ENCODE data around the gene VEGFC.

- RRBS: no CpG with 5 or more reads among the region's 10 CpGs
These were observed 2.4 kb downstream of the HMGB2 start for GRCh38 chr4:173331412-173332581.

DNA sequence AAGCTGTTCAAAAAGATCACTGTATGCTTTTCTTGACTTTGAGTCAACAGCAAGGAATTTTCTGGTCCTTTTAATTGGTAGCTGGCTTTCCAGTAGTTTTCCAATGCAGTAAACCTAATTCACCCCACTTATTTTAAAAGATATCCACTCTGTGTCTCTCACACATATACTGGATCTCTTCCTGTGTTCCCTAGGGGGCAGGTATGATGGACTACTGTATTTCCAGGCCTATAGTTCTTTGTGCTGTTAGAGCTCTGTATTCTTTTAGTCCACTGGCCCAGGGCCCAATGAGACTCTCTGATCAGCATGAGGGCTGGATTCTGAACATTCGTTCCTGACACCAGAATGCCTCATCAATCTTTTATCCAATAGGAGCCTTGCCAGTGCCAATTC is 26.4 kb upstream of the SCRG1 start:
- RRBS: no CpG with 5 or more reads among the region's 1 CpG

- RRBS: no CpG with 5 or more reads among the region's 10 CpGs
These were observed 9.1 kb downstream of the HAND2 start for GRCh38 chr4:173520860-173521450.

GRCh38 chr4:173523072-173523448 is 7.0 kb downstream of the HAND2 start:
- RRBS: no CpG with 5 or more reads among the region's 13 CpGs

- RRBS: no CpG with 5 or more reads among the region's 26 CpGs
These were observed 4.1 kb downstream of the HAND2 start for GRCh38 chr4:173525746-173526510.

DNA sequence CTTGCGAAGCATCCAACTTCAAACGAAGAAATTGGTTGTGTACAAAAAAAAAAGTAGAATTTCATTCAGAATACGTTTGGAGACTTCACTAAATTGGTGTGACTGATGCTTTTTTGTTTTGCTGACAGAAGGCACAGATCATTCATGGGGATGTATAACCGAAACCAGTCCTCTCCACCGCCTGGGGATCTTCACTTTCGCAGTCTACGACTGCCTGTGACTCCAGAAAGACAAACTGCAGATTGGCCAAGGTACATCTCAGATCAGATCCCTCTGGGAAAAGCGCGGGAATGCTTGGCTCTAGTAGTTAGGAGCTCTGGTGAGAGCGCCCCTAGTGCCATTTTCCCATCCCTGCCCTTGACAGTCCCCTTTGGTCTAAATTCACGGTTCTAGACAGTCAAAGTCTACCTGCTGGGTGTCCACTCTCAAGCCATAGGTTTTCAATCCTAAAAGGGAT is 6.7 kb upstream of the HAND2 start:
- RRBS: no CpG with 5 or more reads among the region's 11 CpGs

GRCh38 chr4:173642451-173642945 is 112.5 kb upstream of the HAND2 start:
- RRBS: no CpG with 5 or more reads among the region's 3 CpGs

DNA sequence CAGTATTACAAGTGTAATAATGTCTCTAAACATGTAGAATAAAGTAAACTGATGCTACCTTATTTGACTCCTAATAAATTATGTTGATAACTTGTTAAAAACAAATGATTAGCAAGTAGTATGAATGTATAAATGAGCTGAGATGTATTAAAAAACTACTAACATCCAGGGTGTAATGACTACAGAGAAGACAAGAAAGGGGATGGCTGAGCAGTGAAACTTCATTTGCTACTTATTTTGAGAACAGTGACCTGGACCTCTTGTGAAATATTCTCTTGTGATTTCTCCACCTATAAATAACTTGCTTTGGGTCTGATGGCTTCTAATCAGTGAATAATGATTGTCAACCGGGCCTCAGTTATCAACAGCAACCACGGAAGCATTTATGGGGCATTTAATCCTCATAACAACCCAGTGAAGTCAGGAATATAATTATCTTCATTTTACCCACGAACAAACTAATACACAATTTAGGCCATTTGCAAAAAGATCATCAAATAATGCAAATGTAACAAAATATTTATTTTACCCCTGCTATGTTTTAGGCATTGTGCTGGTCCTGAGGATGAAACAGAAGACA is 154.2 kb upstream of the HAND2 start:
- RRBS: no CpG with 5 or more reads among the region's 3 CpGs

GRCh38 chr4:174122706-174123101 is 160.8 kb downstream of the FBXO8 start:
- RRBS: no CpG with 5 or more reads among the region's 1 CpG

- RRBS: no CpG with 5 or more reads among the region's 2 CpGs
These were observed 130.8 kb downstream of the FBXO8 start for GRCh38 chr4:174152546-174153191.

- RRBS: no CpG with 5 or more reads among the region's 3 CpGs
These were observed 128.9 kb downstream of the FBXO8 start for GRCh38 chr4:174154486-174155007.

DNA sequence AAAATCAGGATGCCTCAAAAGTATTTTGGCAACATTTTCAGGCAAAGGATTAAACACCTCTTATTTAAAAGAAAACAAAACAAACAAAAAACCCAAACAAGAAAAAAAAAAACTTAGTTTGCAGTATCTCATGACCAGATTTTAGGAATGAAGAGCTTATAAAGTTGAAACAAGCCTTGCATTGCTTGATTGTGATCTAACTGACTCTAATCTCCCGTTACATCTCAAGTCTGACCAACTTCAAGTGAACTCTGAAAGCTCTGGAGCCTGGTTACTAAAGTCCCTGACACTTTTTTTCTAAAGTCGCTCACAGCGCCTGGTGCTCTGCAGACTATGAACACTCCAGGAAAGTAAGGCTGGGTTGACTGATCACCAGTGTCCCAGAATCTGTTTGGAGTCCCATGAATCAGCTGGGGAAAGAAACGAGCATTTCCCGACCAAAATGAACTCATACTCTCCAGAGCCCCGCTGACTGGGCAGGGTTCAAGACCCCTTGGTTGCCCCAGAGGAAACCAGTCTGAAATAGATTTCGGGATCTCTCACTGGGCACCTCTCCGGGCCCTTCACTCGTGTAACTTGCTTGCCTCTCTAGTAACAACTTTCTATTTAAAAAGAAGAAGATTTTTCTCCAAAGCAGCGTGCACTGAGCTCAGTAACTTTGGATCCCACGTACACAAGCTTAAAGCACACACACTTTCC is 1.2 kb downstream of the VEGFC start:
- RRBS: no CpG with 5 or more reads among the region's 11 CpGs

DNA sequence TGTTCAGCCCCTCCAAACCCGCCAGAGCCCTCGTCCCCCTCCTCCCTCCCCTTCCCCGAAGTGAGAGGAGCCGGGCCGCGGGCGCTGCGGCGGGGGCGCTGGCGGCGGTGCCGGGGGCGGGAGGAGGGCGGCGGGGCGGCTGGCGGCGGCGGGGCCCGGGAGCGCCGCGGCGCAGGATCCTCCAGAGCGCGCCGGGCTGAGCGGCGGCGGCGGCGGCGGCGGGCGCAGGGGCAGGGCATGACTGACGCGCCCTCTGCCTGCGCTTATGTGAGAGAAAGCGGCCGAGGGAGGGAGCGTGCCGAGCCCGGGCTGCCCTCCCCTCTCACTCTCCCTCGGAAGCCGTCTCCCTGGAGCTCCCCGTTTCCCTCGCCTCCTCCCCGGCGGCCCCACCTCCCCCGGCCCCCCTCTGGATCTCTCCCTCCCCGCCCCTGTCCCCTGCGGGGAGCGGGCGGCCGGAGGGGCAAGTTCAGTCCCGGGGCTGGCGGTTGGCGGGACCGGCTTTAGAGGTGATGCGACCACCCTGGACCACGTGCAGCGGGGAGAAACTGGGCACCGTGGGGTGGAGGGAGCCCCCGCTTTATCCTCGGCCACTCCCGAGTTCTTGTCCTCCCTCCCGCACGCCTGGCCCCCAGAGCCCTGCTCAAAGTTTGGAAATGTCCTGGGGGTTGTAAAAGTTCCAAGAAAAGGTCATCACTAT is at the start of gene VEGFC:
VEGFC (minus strand) TSS at position 239 of the 697 bp plus-strand sequence.
- RRBS: 2% methylated on average over 36 of the region's 69 CpGs

GRCh38 chr4:176905473-176905934 is 112.8 kb upstream of the VEGFC start:
- RRBS: no CpG with 5 or more reads among the region's 2 CpGs

GRCh38 chr4:179694749-179694995 is 2252.4 kb upstream of the AGA start:
- RRBS: no CpG with 5 or more reads among the region's 2 CpGs

DNA sequence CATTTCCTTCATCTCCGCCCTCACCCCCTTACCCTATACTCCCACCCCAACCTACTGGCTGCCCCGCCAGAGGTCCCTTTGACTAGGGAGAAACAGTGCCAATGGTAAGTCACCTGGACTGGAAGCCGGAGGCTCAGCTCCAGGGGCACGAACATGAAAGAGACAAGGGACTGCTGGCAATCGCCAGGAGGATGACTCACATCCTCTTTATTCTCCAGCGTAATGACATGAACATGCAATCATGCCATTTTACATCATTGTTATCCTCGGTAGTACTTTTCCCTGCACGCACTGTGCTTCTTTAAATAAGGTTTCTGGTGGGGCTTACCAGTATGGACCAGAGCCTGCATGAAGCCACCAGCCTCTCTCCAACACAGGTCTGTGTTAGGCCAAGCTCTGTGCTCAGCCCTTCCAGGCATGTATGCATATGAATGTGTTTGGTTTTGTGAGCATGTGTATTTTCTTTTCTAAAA is 694.0 kb upstream of the TENM3 start:
- RRBS: no CpG with 5 or more reads among the region's 8 CpGs

DNA sequence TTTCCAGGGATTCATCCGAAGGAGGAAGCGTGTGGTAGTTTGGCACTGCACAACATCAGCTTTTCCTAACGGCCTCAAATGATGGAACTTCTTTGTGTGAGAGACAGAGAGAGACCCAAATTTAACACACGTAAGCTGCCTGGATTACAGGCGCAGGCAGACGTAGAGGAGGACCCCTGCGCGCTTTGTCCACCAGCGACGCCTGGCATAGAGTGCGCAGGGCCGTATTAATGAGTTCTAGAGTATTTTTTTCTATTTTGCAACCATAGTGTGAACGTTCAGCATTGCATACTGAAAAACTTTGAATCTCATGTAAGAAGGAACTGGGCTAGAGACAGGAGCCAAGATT is 101.8 kb upstream of the TENM3 start:
- RRBS: no CpG with 5 or more reads among the region's 13 CpGs

DNA sequence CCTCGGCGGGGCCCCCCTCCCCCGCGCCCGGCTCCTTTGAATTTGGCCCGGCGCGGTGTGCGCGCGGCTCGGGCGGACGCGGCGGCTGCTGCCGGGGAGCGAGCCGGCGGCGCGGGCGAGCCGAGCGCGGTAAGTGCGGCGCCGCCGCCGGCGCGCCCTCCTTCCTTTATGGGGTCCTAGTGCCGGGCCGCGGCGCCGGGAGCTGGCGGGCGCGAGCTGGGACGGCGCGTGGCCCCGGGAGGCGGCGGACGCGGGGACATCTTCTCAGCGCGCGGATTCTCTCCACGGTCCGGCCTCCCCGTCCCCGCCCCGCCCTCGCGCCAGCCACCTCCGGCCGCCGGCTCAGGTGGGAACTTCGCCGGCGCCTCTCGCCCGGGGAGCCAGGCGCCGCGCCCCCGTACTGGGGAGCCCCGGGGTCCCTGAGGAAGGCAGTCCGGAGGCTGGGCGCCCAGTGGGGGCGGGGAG is 98.5 kb upstream of the TENM3 start:
- RRBS: 1% methylated on average over 59 of the region's 75 CpGs

- RRBS: 4% methylated on average over 12 of the region's 30 CpGs
These were observed 204.6 kb downstream of the TENM3 start for GRCh38 chr4:182447742-182448324.

Measured in renal cortical epithelial cell (primary cell).